ENCODE results near the gene NOXA1.

DNA sequence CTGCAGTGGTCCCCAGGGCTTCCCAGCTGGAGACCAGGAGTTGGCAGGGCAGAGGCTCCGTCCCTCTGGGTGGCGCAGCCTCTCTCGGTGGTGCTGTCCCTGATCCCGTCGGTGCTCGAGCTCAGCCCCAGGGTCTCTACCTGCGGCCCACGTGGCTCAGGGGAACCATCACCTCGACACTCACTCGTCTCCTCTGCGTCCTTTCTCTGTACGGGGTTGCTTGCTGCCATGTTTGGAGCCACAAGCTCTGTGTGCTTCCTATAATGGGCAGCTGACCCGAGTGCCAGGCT lies 5.2 kb downstream of the FBXW5 start:
- RRBS, 2 experiments, result no CpG with 5 or more reads among the region's 13 CpGs

GRCh38 chr9:136977916-136978706 lies 807 bp downstream of the PTGDS start:
- RRBS, 2 experiments, result 1 to 3% methylated on average over 6 of the region's 82 CpGs

DNA sequence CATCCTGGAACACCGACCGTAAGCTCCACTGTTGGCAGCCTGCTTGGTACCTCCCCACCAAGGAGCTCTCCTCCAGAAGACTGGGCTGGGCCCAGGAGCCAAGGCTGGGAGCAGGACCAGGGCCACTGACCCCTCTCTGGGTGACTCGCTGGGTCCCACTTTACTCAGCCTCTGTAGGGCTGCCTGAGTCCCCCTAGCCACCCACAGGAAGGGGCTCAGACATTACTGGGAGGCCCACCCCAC lies 255 bp downstream of the CLIC3 start:
- RRBS, 2 experiments, result no CpG with 5 or more reads among the region's 3 CpGs

DNA sequence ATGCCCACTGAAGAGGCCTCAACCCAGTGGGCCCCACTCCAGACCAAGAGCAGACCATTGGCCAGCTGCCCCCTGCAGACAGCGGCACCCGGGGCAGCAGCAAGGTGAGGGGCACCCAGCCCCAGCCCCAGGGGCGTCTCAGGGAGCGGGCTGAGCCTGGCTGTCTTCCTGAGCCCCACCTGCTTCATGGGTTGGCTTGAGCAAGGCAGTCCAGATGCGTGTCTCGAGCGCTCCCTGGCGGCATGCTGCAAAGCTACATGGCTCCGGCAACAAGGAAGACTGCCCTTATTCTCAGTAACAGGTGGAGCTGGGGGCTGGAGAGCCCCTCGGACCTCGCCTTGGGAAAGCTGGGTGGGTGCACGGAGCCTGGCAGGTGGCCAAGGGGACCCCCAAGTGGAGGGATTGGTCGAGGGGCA lies 3.3 kb upstream of the FUT7 start:
- RRBS, 2 experiments, result 0 to 1% methylated on average over 2 of the region's 13 CpGs

DNA sequence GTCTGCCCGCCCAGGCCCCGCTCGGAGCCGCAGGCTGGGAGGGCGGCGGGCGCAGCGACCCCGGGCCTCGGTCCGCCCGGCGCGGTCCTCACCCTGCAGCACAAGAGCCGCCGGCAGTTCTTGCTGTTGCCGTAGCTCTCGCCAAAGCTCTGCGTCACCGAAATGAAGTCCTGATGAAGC lies 9.6 kb upstream of the GRIN1 start:
- RRBS, 2 experiments, result 4% methylated on average over 3 of the region's 20 CpGs; no CpG with 5 or more reads in 1 of the 2 experiments

DNA sequence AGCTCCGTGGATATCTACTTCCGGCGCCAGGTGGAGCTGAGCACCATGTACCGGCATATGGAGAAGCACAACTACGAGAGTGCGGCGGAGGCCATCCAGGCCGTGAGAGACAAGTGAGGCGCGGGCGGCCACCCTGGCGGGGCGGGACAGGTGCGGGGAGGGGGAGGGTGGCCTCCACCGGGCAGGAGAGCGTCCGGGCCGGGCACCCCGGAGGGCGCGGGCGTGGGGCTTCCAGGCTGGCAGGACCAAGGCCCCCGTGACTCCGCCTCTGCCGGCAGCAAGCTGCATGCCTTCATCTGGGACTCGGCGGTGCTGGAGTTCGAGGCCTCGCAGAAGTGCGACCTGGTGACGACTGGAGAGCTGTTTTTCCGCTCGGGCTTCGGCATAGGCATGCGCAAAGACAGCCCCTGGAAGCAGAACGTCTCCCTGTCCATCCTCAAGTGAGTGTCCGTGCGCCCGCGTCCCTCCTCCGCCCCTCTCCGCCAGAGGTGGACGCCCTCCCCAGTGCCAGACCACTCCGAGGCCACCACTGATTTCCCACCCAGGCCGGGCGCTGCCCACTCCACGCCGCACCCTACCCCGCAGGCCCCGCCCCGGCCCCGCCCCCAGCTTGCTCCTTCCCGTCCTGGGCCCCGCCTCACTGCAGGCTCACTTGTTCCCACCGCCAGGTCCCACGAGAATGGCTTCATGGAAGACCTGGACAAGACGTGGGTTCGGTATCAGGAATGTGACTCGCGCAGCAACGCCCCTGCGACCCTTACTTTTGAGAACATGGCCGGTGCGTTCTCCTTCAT lies 6.8 kb downstream of the LRRC26 start:
- RRBS, 2 experiments, result 9 to 13% methylated on average over 16 of the region's 64 CpGs

- RRBS, 2 experiments, result 30 to 32% methylated on average over 13 to 15 of the region's 51 CpGs
Observed at GRCh38 chr9:137167102-137167829, 2.6 kb downstream of the LRRC26 start.

GRCh38 chr9:137167907-137168879 lies 1.7 kb downstream of the LRRC26 start:
- RRBS, 2 experiments, result 3% methylated on average over 20 to 29 of the region's 81 CpGs

DNA sequence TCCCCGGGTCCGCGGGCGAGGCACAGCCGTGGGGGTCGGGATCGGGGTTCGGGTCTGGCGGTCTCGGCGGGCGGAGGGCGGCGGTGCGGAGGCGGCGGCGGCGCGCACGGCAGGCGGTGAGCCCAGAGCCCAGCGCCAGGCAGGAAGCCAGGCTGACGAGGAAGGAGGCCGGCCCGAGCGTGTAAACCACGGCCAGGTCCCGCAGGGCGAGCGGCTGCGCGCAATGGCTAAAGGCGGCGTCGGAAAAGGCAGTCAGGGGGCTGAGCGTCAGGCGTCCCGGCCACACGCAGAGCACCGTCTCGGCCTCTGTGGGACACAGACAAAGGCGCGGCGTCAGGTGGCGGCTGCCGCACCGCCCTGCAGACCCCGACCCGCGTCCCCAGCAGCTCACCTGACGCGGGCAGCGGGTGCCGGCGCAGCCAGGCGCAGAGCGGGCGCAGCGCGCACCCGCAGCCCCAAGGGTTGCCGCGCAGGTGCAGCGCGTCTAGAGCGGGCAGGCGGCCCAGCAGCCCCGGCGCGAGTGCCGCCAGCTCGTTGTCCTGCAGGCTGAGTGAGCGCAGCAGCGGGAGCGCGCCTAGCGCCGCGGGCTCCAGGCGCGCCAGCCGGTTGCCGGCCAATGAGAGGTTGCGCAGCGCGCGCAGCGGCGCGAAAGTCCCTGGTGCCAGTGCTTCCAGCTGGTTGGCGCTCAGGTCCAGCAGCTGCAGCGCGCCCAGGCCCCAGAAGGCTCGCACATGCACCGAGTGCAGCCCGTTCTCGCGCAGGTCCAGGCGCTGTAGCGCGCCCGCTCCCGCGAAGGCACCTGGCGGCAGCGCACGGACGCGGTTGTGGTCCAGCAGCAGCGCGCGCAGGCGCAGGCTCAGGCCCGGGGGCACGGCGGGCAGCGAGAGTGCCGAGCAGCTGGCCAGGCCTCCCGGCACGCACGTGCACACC lies 706 bp downstream of the LRRC26 start:
- RRBS, 2 experiments, result 1% methylated on average over 36 to 39 of the region's 122 CpGs

DNA sequence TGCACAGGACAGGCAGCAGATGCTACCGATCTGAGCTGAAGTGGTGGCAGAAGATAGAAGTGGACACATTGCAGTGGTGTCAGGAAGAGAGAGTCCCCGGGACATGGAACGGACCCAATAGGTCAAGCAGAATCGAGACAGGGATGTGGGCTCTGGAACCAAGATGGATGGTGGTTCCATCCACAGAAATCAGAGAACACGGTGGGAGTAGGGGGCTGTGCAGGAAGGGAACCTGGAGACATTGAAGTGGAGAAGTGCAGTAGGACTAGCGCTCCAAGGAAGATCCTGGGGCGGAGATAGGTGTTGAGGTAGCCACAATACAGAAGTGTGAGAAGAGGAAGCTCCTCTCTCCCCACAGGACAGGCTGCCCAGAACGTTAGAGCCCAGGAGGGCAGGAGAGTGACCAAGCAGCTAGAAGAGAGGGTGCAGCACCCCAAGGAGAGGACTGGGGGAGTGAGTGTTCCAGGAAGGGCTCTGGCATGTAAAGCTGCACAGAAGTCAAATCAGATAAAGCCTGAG lies 1.8 kb downstream of the NDOR1 start:
- RRBS, 2 experiments, result no CpG with 5 or more reads among the region's 8 CpGs

- RRBS, 2 experiments, result 3 to 5% methylated on average over 46 of the region's 72 CpGs
Observed at GRCh38 chr9:137221364-137222165, 475 bp downstream of the RNF208 start.

DNA sequence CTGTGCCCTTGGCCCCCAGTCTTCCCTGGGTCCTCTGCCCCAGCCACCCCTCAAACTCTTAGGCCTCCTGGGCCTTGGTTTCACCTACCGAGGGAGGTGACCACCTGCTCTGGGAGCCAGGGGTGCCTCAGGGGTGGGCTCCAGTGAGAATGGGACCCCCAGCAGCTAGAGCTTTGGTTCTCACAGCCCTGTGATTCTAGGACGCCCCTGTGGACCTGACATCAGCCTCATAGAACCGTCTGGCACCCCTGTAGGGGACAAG lies 3.5 kb upstream of the TUBB4B start:
- RRBS, 2 experiments, result no CpG with 5 or more reads among the region's 3 CpGs

DNA sequence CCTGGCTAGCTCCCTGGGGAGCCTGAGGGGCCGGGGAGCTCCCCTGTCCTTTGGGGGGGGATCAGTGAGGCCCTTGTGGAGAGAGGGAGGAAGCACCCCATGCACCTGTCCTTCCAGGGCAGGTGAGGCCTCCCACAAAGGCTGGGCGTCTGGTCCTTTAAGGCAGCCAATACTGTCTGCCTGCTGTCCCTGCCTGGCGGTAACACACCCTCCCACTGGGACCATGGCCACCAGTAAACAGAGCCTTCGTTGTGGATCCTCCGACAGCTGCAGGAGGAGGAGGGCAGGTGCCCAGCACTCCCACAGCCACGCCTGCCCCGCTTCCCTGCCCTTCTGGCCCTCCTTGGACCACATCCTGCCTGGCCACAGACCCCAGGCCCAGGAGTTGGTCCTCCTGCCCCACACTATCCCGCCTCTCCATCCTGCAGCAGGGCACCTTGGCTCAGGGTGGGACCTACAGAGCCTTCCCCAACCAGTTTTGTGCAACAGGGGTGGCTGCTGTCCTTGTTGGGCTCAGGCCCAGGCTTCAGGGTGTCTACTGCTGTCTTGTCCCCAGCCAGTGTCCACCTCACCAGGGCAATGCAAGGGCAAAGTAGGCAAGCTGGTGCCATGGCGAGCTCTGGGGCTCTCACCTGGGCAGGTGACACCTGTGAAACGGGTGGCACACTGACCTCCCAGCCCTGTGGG lies 3.0 kb upstream of the TUBB4B start:
- RRBS, 2 experiments, result no CpG with 5 or more reads among the region's 10 CpGs

GRCh38 chr9:137388677-137389294 lies 34.2 kb downstream of the EXD3 start:
- RRBS, 2 experiments, result 93 to 98% methylated on average over 15 of the region's 37 CpGs

- RRBS, 2 experiments, result 1 to 2% methylated on average over 50 to 54 of the region's 95 CpGs
Observed at GRCh38 chr9:137423063-137423768, at the start of gene NOXA1. NOXA1 (plus strand) TSS chr9:137423393.

GRCh38 chr9:137446566-137447674 lies 5.8 kb upstream of the ENTPD8 start:
- RRBS, 2 experiments, result 62 to 77% methylated on average over 3 of the region's 36 CpGs

DNA sequence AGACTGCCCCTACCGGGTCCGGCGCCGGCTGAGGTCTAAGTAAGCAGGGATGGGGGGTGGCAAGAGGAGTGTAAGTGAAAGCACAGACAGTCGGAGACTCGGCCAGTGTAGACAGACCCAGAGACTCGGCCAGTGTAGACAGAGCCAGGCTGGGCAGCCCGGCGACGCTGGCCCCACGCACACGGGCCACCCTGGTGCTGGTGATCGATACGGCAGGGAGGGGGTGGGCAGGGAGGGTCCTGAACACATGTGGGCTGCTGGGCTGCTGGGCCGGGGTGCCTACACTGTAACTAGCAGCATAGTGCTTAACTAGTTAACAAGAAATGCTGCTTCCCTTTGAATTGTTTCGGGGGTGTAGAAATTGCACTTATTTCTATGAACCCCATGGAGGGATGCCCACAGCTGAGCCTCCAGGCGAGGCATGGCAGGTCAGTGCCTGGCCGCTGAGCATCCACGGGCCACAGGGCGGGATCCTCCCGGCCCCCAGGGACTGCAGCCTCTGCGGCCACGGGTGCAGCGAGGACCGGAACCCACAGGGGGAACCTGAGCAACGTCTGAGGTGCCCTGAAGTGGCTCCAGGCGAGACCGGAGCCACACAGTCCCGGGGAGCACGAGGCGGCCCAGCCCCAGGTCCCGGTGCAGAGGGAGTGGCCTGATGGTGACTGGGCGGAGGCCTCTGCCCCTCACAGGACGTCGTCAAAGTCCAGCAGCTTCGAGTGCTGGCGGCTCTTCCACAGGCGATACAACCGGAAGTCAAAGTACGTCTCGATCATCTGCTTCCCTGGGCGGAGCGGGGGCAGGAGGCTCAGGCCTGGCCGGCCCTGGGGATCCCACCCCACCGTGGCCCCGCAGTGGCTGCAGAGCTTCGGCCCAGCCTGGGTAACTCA lies 7.8 kb upstream of the ENTPD8 start:
- RRBS, 2 experiments, result 76 to 77% methylated on average over 14 to 16 of the region's 47 CpGs

GRCh38 chr9:137479561-137480212 lies 20.6 kb upstream of the NSMF start:
- RRBS, 2 experiments, result no CpG with 5 or more reads among the region's 19 CpGs

DNA sequence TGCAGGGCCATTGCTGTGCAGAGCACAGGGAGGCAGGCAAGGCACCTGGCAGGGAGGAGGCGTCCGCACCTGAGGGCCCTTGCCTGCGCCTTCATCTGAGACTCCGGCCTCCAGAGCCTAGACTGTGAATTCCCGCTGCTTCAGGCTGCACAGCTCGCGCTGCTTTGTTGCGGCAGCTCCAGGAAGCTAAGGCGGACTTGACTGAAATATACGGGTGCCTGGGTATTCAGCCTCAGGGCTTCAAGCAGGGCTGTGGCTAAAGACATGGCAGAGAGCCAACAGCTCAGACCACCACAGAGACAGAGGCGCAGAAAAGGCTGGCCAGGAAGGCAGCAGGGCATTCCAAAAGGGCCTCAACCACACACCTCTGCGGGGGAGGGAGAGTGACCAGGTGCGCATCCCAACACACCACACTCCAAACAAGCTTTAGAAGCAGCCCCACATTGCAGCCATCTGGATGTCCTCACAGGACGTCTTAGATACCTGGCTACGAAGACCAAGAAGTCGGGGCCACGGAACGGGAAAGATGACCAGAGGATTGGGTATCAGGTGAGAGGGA lies 1.5 kb upstream of the DPH7 start:
- RRBS, 2 experiments, result no CpG with 5 or more reads among the region's 18 CpGs

GRCh38 chr9:137606890-137607616 lies 1.6 kb downstream of the ARRDC1 start:
- RRBS, 2 experiments, result no CpG with 5 or more reads among the region's 23 CpGs

Measured in bronchial epithelial cell (primary cell).